Measurements from ENCODE around the gene NT5C1A.

DNA sequence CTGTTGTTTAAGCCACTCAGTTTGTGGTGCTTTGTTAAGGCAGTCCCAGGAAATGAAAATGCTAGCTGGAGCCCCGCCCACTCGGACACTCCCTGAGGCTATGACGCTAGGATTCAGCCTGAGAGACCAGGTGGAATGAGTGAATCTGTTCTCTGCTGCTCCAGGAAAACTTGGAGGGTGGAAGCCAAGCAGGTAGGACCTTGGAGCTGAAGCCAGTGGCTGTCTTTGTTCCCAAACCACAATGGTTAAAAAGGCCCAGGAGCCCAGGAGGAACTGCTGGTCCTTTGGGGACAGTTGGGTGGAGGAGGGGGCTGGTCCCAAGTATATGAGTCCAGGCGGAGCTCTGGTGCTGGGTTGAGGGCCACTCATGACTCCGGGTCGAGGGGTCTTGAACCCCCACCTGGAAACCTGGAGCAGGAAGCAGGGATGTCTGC lies 196.7 kb upstream of the POU3F1 start:
- PRO-cap, result no peak
- RAMPAGE, long total RNA, result no peak

- PRO-cap, result no peak
- RAMPAGE, long total RNA, result no peak
These were observed 386.5 kb upstream of the POU3F1 start for GRCh38 chr1:38433166-38433446.

GRCh38 chr1:38723896-38724440 lies 135.6 kb downstream of the RRAGC start:
- PRO-cap, result no peak
- RAMPAGE, long total RNA, result no peak

DNA sequence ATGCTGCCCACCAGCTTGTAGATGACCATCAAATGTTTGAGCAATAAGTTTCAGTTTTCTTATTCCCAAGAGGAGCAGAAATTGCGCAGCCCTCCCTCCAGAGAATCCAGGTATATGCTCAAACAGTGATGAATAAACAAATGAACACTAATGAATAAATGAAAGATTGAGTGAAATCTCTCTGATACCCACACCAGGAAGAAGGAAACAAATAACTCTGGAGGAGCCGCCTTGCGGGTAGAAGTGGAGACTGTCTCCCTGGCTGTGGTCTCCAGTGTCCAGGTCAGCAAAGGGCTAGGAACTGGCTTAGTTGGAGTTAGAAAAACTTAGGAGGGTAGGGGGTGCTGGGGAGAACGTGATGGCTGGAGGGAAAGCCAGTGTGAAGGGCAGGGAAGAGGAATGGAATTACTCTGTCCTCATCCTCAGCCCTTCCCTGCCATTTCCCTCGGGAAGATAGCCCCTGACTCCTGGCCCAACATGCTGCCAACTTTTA lies 581 bp downstream of the RHBDL2 start:
- PRO-cap, result no peak
- RAMPAGE, long total RNA, result no peak

DNA sequence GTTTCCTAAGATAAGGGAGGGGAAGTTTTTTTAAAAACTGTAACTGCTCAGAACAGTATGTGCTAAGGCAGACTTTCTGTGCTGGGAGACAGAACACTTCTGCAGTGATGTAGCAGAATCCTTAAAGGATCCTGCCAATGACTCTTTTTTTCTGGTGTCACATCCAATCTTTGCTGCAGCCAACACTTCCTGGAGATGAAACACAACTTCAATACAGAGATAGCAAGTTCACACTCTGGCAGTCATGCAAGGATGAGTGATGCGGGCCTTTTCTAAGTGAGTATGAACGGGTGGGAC lies 21.5 kb downstream of the NDUFS5 start:
- PRO-cap, result no peak
- RAMPAGE, long total RNA, result no peak

GRCh38 chr1:39105716-39106339 lies 79.7 kb downstream of the NDUFS5 start:
- PRO-cap, result no peak
- RAMPAGE, long total RNA, result no peak

DNA sequence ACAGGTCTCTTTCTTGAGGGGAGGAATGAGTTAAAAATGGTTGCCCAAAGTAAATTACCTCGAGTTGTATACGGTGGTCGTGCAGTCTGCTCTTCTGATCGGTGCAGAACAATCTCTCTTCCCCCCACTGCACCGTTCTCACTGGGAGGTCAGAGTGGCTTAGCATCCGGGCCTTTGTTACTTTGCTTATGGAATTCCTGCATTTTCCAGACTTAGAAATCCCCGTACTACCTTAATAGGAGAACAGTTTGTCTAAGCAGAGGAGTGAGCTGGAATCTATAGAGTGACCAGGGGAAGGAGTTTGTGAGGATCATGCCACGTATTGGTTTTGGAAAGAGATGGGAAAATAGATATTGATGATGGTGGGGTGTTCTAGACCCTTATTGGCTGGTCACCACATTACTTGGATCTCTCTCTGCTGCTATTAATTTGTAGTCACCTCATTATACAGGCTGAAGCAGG lies 81.3 kb downstream of the NDUFS5 start:
- PRO-cap, result no peak
- RAMPAGE, long total RNA, result no peak

- PRO-cap, result no peak
- RAMPAGE, long total RNA, result no peak
These were observed 51.7 kb upstream of the MACF1 start for GRCh38 chr1:39152724-39153288.

- PRO-cap, result no peak
- RAMPAGE, long total RNA, result no peak
These were observed 36.7 kb upstream of the MACF1 start for GRCh38 chr1:39167668-39168296.

DNA sequence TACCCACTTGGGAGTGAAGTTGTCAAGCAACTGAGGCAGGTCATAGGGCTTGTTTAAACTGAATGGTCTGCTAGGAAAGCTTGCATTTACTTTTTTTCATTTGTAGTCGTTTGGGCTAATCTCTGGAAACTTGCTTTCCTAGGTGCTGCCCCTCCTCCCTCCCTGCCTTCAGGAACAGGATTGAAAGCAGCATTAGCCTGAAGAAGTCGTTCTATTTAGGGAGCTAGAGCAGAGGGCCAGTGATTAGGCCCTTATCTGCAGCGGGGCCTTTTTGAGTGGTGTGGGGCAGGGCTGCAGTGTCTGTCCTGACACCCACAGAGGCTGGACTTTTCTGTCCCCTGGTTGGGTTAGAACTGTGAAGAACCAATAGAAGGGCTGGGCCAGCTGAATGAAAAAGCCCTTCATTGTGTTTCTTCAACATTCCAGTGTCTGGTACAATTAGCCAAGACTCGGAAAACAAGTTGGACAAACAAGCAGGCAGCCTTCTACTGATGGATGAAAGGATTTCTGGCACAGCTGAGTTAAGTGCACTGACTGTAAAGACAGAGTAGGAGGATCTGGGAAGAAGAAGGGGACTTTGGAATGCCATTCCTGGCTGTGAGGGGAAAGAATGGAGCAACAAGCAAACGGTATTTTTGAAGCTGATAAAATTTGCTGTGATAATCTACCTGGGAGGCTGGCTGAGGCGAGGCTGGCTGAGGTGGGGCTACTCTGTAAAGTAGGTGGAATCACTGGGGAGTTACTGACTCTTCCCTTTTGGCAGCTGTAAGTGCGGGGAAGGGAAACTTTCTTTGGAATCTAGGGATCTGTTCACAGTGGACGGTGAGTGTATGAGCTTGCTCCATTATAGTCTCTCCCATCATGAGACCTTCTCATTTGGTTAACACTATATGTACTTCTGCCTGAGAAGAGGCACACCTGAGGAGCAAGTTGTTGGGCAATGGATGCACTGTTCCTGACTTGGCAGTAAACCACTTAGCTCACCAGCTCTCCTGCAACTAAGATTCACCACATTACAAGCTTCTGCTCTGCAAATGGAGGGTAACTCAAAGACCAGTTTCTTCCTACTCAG lies 9.8 kb downstream of the MACF1 start:
- PRO-cap, result no peak
- RAMPAGE, long total RNA, result no peak

DNA sequence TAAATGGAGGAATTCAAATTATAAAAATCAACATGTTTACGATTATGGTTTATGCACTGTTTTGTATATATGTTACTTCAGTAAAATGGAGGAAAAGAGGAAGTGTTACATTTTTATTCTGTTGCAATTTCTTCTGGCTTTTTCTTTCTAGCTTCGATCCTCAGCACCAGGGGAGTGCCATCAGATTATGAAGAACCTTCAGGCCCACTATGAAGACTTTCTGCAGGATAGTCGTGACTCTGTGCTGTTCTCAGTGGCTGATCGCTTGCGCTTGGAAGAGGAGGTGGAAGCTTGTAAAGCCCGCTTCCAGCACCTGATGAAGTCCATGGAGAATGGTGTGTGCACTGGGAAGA lies 105.6 kb downstream of the MACF1 start:
- PRO-cap, result no peak
- RAMPAGE, long total RNA, result no peak

DNA sequence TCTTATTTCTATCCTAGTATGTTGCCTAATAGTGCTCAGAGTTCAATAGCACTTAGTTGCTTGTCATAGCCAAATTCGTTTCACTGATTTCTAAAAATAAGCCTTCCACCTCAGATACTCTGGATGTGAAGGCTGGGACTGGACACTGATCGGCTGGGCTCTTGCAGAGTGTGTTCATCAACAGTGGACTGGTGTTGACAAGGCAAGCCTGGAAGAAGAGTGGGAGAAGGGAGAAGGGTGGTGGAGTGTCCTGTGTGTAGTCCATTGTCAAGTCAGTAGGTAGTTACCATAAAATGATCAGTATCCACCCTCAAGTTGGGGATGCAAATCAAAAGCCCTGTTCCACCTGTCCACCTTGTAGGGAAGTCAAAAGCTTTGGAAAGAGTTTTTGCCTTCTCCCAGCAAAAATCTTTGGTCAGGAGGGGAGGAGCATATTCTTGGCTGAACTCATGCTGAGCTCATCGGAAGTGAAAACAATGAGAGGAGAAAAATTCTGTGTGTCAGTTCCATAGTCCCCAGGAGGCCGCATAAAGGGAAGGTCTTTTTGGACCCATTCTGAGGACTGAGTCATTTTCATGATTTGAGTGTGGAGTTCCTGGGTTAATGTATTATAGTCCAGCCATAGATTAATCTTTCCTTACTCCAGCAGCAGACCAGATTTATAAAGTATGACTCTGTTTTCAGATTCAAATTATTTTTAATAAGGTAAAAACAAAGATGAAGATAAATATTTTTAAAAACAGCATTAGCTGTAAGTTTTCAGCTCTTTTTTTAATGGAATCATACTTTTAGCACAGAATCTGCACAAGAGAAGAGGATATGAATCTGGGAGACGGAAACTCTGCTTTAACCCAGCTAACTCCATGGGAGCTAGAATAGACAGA lies 99.4 kb upstream of the BMP8A start:
- PRO-cap, result no peak
- RAMPAGE, long total RNA, result no peak

- PRO-cap, result no peak
- RAMPAGE, long total RNA, result no peak
These were observed 61.6 kb upstream of the BMP8A start for GRCh38 chr1:39429656-39430434.

- PRO-cap, result no peak
- RAMPAGE, long total RNA, result no peak
These were observed 39.0 kb upstream of the BMP8A start for GRCh38 chr1:39452280-39452905.

GRCh38 chr1:39515723-39516039 lies 24.2 kb downstream of the BMP8A start:
- PRO-cap, result no peak
- RAMPAGE, long total RNA, result no peak

DNA sequence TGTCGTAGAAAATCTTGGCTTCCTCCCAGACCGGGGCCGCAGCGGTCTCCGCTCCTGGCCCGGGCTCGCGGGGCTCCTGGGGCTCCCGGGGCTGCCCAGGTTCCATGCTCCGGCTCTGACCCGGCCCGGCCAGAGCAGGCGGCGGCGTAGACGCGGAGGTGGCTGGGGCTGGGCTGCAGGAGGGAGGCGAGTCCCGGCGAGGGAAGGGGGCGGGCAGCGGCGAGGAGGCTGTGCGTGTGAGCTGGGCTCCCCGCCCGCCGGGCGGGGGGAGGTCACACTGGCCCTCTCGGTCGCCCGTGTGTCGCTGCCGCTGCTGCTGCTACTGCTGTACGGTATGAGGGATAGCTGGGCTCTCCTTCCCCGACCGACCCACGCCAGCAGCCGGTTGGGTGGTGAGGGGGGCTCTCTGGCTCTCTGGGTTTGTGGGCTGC lies at the start of gene NT5C1A:
Gene NT5C1A (minus strand): TSS at position 175 of the 431 bp plus-strand sequence.
- PRO-cap, result no peak
- RAMPAGE, long total RNA, result no peak

DNA sequence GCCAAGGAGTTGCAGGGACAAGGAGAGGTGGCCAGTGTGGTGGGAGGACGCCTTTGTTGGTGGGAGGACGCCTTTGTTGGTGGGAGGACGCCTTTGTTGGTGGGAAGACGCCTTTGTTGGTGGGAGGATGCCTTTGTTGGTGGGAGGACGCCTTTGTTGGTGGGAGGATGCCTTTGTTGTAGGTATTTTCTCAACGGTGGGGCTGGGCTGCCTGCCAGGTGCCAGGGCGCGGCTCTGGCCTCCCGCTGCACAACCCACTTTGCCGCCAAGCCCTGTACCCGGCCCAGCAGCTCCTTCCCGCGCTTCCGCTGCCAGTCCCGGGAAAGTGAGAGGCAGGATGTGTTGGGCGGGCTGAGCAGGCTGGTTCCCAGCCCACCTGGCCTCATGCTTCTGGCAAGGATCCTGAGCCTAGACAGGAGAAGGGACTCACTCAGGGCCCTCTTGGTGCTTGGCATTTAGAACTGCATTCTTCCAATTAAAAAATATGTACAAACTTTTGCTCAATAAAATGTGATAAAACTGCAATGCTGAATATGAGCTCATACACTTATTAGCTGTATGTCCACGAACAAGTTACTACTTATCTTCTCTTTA lies 30.9 kb upstream of the BMP8B start:
- PRO-cap, result no peak
- RAMPAGE, long total RNA, result no peak

GRCh38 chr1:39960566-39961113 lies 5.7 kb downstream of the MFSD2A start:
- PRO-cap, result no peak
- RAMPAGE, long total RNA, result no peak

- PRO-cap, result no peak
- RAMPAGE, long total RNA, result no peak
These were observed 9.4 kb downstream of the MFSD2A start for GRCh38 chr1:39964386-39964758.

- PRO-cap, result no peak
- RAMPAGE, long total RNA, result no peak
These were observed 11.3 kb downstream of the MFSD2A start for GRCh38 chr1:39966158-39966815.